H7 (cell line): ENCODE measurements around a stretch of chr1.

GRCh38 chr1:19484349-19485162 lies 783 bp downstream of the CAPZB start:
- RAMPAGE, long total RNA: no peak

- RAMPAGE, long total RNA: no peak
These were observed 22.0 kb upstream of the CAPZB start for GRCh38 chr1:19507352-19507753.

DNA sequence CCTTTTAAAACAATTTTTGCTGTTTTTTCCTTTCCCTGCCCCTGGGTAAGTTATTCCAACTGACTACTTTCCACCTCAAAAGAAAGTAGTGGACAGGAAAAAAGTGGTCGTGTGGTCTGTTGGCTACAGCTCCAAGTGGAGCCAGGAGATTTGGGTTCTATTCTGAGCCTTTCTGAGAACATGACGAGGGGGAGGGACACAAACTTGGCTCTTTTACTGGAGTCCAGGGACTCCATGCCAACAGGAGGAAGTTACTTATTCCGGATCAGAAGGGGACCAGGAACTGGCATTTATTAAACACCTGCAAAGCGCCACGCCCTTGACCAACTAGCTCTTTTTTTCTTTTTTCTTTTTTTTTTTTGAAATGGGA lies 32.4 kb upstream of the MICOS10 start:
- RAMPAGE, long total RNA: no peak

DNA sequence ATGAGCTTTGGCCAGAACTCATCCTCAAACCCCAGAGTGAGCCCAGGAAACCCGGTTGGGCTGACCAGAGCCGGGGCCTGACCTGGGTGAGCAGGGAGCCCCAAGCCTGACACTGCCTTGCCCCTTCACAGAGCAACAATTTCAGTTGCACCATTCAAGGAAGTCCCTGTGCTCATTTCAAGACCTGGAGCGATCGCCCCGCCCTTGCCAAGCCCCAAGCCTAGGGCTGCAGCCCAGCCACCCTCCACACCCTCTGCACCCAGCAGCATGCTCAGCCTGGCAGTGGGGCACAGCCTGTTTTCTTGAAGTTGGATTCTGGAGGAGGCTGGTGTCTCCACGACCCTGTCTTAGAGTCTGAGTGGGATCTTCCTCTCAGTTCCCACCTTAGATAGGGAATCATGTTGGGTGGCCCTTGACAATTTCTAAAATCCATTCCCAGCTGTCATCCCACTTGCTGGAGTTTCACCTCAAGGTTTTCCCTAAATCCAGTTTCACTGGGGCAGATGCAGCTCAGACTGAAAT lies 2.4 kb downstream of the NBL1 start:
- RAMPAGE, long total RNA: no peak

DNA sequence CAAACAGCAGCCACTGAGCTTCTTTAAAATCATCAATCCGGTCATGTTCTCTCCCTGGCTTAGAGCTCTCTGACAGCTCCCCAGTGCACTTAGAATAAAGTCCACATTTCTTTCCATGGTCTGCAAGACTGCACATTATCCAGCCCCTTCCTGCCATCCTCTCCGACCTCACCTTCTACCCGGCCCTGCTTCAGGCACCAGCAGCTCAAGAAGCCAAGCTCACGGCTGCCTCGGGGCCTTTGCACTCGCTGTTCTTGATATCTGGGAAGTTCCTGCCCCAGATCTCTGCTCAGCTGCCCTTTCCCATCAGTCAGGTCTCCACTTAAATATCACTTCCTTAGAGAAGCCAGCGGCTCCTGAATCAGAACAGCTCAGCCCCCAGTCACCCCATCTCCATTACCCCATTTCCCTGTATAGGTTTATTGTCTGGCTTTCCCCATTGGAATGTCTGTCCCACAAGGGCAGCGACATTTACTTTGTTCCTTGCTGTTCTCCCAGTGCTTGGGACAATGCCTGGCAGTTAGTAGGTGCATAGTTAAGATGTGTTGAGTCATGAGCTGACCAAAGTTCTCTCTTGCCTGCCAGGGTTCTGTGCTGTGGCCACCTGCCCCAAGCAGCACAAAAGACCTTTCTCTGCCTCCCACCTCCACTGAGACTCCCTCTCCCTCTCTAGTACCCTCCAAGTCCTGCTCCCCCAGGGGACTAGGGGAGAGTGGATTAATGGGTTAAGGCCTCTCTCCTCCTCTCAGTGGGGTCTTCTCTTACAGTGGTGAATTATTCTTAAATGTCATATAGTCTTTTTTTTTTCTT lies 40.1 kb downstream of the TMCO4 start:
- RAMPAGE, long total RNA: no peak

GRCh38 chr1:19800365-19800640 lies 587 bp upstream of the TMCO4 start:
- RAMPAGE, long total RNA: no peak

- RAMPAGE, long total RNA: no peak
These were observed 4.1 kb upstream of the OTUD3 start for GRCh38 chr1:19877887-19878647.

- RAMPAGE, long total RNA: no peak
These were observed 2.0 kb upstream of the PLA2G2A start for GRCh38 chr1:19981149-19982057.

DNA sequence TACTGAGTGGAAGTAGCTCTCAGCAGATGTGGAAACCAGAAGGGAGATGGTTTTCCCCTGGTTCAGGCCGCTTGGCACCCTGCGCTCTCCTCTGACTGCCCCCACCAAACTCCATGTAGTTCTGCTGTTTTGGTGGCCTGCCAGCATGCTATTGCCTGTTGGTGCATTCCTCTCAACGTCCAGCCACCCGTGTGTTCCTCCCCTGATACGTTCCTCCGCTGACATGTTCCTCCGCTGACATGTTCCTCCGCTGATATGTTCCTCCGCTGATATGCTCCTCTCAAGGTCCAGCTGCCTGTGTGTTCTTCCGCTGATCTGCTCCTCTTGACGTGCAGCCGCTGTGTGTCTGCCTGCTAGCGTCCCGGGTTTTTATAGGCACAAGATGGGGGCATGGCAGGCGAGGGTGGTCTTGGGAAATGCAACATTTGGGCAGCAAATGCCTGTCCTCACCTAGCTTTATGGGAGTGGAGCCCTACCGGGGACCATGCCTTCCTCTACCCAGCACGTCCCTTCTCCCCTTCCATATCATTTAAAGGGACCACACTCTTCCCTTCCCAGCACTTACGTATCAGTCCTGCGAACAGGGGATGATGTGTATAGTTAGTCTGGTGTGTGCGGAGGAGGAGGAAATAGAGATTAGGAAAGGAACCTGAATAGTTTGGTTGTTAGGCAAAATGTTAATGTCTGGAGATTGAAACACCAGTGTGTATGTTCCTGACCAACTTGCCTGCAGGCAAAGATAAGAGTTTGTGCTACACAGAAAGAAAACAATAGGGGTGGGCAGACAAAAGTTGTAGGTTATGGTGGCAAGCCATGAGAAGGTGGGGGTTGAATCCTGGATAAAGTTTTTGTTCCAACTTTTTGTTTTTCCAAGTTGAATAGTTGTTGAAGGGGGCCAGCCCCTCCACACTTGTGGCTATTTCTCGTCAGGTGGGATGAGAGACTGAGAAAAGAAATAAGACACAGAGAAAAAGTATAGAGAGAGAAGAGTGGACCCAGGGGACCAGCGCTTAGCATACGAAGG lies 40.5 kb upstream of the PLA2G5 start:
- RAMPAGE, long total RNA: no peak

- RAMPAGE, long total RNA: no peak
These were observed 52.8 kb downstream of the VWA5B1 start for GRCh38 chr1:20343227-20344039.

DNA sequence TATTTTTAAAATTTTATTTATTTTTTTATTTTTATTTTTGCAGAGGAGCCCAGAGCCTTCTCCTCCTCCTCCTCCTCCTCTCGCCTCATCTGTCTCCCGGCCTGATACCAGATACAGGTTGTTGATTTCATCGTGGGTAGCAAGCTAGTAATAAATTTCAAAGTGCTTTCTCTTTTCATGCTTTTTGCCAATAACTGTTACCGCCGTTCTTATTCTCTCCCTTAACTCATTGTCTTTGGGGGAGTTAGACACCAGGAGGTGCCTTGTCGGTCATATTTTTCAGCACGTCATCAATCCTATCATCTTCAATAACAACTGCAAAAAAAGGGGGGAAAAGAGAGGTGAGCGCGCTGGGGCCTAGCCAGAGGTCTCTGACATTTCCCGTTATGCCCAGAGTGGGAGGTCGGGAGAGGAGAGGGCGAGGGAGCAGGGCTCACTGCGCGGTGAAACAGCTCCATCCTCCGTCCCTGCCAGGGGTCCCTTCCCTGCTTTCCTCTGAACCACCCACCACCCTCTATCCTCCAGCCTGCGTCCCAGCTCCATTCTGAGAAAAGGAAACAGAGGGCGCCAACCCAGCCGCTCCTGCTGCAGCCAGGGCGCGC lies 2.5 kb downstream of the CAMK2N1 start:
- RAMPAGE, long total RNA: no peak

- RAMPAGE, long total RNA: no peak
These were observed 1.2 kb downstream of the CAMK2N1 start for GRCh38 chr1:20484963-20485149.

- RAMPAGE, long total RNA: no peak
These were observed 1.3 kb upstream of the CDA start for GRCh38 chr1:20587464-20588195.

GRCh38 chr1:20732950-20733725 lies 635 bp upstream of the SH2D5 start:
- RAMPAGE, long total RNA: no peak

GRCh38 chr1:20806763-20806981 lies 19.6 kb upstream of the HP1BP3 start:
- RAMPAGE, long total RNA: no peak

GRCh38 chr1:20851100-20851709 lies 64.1 kb upstream of the HP1BP3 start:
- RAMPAGE, long total RNA: no peak

DNA sequence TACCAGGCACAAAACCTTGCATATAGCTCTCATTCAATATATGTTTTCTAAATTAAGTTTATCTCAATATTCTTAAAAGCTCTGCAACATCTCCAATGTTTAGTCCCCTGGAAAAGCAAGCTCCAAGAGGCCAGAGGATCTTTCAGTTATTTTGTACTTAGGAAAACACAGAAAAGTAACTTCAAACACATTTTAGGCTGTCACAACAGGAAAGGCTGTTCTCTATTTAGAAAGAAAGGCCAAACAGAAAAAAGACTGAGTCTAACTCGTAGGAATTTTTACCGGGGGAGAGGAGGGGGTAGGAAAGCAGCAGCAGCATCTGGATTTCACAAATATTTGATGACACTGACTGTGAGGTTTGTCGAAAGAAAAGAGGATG lies 107.2 kb downstream of the EIF4G3 start:
- RAMPAGE, long total RNA: no peak

DNA sequence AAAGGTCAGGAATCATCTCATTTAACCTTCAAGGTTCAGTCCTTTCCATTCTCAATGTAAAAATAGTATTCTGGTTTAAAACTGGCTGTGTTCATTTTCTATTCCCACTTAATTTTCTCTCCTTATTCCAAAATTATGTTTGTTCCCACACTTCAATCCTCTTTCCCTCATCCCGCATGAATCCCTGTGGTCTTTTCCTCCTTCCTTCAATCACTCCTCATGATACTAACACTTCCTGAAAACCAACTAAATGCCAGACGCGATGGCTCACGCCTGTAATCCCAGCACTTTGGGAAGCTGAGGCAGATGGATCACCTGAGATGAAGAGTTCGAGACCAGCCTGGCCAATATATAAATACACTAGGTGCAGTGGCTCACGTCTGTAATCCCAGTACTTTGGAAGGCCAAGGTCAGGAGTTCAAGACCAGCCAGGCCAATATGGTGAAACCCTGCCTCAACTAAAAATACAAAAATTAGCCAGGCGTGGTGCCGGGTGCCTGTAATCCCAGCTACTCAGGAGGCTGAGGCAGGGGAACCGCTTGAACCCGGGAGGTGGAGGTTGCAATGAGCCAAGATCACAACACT lies 9.5 kb downstream of the EIF4G3 start:
- RAMPAGE, long total RNA: no peak

GRCh38 chr1:21261589-21262249 lies 28.5 kb downstream of the ECE1 start:
- RAMPAGE, long total RNA: no peak

- RAMPAGE, long total RNA: no peak
These were observed 29.2 kb upstream of the ECE1 start for GRCh38 chr1:21319301-21320040.